Lung (tissue), 4 donors: ENCODE results near the genes HS1BP3 and GDF7.

DNA sequence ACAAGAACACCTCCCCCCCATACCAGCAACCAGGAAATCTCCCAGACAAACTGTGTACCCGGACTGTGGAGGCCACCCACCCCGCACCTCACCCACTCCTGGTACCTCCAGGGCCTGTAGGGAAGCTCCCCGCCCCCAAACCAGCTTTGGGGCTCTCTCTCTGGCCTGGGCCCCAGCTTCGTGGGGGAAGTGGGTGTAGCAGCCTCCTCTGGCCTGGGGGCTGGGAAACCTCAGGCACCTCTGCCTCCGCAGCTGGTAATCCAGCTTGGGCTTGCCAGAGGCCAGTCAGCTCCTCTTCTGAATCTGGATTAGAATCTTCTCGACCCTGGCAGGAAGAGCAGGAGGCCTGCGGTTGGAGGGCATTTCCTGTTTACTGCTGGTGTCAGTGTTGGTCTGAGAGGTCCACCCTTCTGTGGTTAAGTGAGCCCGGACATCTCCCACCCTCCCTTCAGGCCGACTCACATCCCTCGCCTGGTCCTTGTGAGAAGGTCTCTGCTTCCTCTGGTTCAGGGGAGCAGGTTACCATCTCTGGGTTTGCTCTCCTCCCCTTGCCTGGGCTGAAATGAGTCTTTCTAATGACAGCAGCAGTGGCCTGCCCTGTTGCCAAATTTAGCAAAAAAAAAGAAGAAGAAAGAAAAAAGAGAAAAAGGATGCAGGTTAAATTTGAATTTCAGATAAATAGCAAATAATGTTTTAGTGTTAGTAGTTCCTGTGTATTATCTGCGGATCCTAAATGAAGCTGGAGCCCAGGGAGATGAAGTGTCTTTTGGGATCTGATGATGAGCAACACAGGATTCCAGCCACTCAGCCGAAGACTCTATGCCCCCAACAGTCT, 22.0 kb upstream of the RHOB start:
- PRO-cap: no peak
- RAMPAGE, long total RNA: no peak
- RRBS: no CpG with 5 or more reads among the region's 12 CpGs

DNA sequence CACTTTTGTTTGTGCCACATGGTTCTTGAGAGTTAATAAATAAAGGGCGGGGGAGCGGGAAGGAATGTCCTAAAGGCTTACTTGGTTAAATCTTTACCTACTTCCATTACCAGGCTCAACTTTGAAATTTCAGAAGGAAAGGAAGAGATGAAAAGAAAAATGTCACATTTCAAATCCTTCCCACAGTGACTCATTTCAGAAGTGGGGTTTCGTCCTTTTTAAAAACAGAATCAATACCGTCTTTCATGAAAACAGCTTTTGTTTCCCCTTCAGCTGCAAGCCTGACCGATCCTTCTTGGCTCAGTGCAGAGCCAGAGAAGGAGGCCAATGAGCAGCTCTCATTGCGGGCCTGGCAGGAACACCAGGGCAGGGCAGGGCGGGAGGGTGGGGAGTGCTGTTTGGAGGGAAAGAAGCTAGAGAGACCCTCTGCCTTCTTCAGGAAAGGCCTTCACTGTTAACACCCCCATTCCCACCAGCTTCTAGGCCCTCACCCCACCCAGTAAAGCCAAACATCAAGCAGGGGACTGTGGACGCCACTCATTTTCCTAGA, 70.1 kb downstream of the RHOB start:
- PRO-cap: no peak
- RAMPAGE, long total RNA: no peak
- RRBS: no CpG with 5 or more reads among the region's 8 CpGs

DNA sequence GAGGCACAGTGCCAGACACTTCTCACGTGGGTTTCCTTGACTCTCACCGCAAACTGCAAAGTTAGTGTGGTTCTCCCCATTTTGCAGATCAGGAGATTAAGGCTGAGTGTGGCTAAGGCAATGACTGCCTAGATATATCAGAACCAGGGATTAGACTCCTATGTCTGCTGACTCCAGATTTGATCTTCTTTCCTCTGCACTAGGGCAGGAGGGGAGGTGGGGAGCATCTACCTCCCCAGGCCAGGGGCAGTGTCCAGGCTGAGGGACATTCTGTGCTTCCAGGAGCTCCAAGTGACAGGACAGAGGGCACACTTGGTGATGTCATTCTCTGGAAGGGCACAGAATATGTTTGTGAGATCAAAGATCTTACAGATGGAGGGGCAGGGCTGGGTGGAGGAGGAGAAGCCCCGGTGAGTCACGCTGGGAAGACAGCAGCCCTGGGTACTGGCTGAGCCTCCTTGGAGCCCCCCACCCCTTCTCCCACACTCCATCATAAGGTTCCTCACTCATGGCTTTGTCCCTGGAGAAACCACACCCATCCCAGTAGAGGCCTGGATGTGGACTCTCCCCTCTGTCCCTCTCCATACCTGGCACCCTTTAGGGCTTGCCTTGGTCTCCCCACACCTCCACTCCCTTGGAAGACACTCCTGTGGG, 92.4 kb downstream of the RHOB start:
- PRO-cap: no peak
- RAMPAGE, long total RNA: no peak
- RRBS: no CpG with 5 or more reads among the region's 4 CpGs

- PRO-cap: no peak
- RAMPAGE, long total RNA: no peak
- RRBS: 58% methylated on average over 2 of the region's 14 CpGs
These were observed 79.6 kb downstream of the HS1BP3 start for GRCh38 chr2:20571116-20571842.

- PRO-cap: bidirectional peak, plus-strand start at chr2:20651200, minus-strand start at chr2:20650995
- RAMPAGE, long total RNA: no peak
- RRBS: under 1% methylated on average over 16 of the region's 64 CpGs
These were observed at the start of gene HS1BP3 for GRCh38 chr2:20650843-20651433. Gene HS1BP3 (minus strand): TSS chr2:20651098.

DNA sequence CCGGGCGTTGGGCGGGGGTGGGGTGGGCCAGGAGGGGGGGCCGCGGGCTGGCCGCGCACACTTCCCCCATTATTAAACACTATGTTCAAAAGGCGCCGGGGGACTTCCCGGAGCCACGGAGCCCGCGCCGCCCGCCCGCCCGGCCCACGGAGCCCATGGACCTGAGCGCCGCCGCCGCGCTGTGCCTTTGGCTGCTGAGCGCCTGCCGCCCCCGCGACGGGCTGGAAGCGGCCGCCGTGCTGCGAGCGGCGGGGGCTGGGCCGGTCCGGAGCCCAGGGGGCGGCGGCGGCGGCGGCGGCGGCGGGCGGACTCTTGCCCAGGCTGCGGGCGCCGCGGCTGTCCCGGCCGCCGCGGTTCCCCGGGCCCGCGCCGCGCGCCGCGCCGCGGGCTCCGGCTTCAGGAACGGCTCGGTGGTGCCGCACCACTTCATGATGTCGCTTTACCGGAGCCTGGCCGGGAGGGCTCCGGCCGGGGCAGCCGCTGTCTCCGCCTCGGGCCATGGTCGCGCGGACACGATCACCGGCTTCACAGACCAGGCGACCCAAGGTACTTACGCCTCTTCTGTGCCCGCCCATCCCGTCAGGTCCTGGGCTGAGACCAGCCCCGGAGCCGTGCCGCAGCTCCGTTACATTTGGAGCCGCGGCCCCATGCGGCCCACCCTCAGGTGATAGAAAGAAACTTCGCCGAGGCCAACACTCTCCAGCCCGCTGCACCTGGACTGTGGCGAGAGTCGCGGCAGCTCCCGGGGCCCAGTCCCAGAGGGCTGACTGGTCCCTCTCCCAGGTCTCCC, at the start of gene GDF7:
TSS of gene GDF7 (plus strand) at position 60 of the 790 bp plus-strand sequence.
- PRO-cap: no peak
- RAMPAGE, long total RNA: no peak
- RRBS: 9% methylated on average over 33 of the region's 98 CpGs

DNA sequence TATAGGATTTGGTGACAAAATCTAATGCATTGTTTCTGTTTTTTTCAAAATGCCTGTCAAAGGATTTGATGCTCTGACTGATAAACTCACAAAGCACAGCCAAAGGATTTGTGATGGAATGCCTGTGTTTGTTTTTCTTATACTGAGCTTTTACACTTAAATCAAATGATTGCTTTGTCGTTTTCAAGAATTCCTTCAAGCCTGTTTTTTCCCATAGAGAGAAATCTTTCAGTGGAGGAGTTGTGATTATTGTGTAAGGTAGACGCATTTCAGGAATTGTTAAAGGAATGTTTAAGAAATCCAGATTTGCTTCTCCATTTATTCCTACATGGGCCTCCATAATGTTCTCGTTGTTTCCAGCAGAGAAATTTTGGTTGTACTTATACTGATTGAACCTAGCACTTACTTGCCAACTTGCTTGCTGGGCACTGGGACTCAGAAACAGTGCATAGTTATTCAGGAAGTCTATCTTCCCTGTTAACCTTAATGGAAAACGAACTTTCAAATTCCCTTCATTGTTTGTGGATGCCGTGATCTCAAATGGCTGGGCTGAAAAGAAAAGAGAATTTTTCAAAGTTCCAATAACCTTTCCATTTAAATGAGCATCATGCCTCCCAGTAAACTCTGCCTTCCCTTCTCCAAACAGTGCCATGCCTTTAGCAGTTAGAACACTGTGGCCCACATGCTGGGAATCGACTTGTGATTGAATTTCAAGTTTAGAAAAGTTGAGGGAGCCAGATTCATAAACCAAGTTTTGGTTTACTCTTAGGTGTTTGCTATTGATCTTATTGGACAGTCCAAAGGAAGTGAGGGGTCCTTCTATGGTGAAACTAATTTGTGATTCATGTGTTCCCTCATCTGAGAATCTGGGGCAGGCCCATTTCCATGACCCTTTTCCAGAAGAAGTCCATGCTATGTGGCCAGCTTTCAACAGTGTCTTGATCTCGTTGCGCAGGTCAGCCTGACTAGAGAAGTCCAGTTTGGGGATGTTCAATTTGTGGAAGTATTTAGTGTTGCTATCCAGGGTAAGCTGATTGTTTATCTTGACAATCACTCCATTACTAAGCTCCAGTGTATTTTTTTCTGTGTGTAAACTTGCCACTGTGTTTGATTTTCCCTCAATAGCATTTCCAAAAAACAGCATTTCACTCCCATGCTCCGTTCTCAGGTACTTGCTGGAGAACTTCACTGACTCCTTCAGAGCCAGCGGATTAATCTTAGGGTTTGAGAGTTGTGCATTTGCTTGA, 36.3 kb downstream of the APOB start:
- PRO-cap: no peak
- RAMPAGE, long total RNA: no peak
- RRBS: no CpG with 5 or more reads among the region's 10 CpGs

DNA sequence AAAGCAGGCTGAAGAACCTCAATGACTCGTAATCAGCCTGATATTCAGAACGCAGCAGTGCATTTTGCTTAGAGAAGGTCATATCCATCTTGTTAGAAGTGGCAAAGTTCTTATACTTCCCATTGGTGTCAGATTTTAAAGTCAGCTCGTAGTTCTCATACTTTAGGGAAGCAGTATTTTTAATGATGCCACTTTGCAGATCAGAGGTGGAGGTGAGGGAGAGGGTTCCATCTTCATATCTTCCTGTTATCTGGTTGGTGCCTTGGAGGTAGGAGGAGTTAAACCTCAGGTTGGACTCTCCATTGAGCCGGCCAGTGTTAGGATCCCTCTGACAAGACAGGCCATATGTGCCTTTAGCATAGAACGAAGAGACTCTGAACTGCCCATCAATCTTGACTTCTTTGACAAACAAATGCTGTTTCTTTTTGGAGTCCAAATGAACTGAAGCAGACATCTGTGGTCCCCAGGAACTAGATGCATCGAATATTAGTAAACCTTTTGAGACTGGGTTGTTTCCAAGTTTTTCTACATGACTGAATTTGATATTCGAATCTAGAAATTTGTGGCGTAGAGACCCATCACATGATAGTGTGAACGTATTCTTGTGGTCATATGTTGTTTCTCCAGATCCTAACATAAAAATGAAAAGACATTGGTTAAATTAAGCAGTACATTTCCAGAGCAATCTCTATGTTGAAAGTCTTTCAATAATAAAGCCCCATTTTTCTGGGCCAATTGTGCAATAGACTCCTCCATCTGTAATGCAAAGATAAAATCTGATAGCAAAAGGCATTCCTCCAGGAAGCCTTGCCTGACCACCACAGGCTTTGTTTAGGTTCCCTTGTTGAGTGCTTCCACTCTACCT, 31.6 kb downstream of the APOB start:
- PRO-cap: no peak
- RAMPAGE, long total RNA: no peak
- RRBS: no CpG with 5 or more reads among the region's 9 CpGs

- PRO-cap: no peak
- RAMPAGE, long total RNA: no peak
- RRBS: no CpG with 5 or more reads among the region's 9 CpGs
These were observed 8.2 kb downstream of the APOB start for GRCh38 chr2:21035366-21036458.

DNA sequence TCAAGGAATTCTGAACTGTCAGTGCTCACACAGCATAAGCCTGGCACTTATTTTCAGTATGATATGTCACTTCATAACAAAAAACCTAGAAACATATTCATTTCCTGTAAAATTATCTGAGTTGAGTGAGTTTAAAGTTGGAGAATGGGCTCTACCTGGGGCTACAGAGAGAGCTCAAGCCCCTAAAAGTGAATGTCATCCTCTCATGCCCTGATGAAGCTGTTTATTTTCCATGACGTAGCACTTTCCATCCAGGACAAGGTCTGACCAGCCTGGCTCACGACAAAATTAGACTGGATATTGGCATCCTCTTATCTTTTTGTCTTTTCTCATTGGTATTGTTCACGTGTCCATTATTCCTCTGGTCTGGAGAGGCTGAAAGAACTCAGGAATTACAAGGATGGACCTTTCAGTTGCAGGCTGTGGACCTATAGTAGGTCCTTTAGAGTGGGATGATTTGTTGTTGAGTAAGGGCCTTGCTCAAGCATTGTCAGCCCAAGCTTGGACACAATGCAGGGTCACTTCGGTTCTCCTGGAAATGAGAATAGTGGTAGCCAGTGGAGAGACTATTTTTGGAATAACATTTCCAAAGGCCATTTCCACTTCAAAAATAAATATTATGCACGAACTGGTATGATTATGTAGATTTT, 24.4 kb upstream of the TDRD15 start:
- PRO-cap: no peak
- RAMPAGE, long total RNA: no peak
- RRBS: no CpG with 5 or more reads among the region's 5 CpGs

- PRO-cap: no peak
- RAMPAGE, long total RNA: no peak
- RRBS: no CpG with 5 or more reads among the region's 12 CpGs
These were observed 145.0 kb downstream of the TDRD15 start for GRCh38 chr2:21268481-21269411.

- PRO-cap: no peak
- RAMPAGE, long total RNA: no peak
- RRBS: no CpG with 5 or more reads among the region's 2 CpGs
These were observed 272.5 kb downstream of the TDRD15 start for GRCh38 chr2:21396169-21396802.

DNA sequence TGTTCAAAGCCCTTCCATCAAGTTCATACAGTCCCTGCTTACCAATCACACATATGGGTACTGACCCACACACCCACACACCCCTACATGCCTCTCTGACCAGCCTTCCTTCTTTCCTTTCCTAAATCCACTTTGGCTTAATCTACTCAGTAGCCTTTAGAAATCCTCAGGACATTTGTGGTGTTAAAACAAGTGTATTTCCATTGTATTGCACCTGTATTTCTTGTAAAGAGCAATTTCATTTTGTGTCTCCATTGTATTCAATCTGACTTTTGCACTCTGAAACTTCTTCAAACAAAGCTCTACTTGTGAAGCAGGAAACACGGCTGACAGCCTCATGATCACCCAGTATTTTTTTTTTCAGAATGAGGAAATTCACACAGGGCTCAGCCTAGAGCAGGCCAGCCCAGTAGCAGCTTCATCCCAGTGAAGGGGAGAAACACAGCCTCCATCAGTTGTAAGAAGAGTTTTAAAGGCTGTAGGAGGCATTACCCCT, 176.0 kb upstream of the KLHL29 start:
- PRO-cap: no peak
- RAMPAGE, long total RNA: no peak
- RRBS: no CpG with 5 or more reads among the region's 1 CpG

GRCh38 chr2:23385733-23386330, 853 bp downstream of the KLHL29 start:
- PRO-cap: no peak
- RAMPAGE, long total RNA: no peak
- RRBS: 3% methylated on average over 17 of the region's 65 CpGs

- PRO-cap: no peak
- RAMPAGE, long total RNA: no peak
- RRBS: 3% methylated on average over 20 of the region's 101 CpGs
These were observed 1.8 kb downstream of the KLHL29 start for GRCh38 chr2:23386331-23387626.

DNA sequence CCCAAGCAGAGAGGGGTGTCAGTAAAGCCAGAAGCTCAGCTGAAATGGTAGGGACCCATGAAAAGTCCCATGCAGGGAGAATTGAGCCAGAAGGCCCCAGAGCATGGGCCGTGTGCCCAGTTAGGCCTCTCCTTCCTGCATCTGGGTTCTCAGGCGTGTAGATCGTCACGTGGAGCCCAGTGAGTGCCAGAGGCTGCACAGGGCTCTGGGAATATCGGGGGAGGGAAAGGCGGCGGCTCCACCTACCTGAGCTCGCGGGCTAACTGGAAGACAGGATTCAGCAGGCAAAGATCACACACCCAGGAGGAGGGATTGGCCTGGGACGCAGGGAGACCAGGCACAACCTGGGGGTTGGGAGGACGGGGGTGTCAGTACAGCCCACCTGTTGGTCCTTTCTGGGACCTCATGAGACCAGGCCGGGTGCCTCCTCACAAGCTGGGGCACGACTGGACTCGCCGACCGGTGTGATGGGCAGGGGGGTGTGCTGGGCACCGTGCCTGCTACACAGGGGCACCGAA, 256.9 kb downstream of the ATAD2B start:
- PRO-cap: no peak
- RAMPAGE, long total RNA: no peak
- RRBS: 81% methylated on average over 5 of the region's 18 CpGs

- PRO-cap: no peak
- RAMPAGE, long total RNA: no peak
- RRBS: no CpG with 5 or more reads among the region's 6 CpGs
These were observed 193.7 kb downstream of the ATAD2B start for GRCh38 chr2:23732881-23733904.

DNA sequence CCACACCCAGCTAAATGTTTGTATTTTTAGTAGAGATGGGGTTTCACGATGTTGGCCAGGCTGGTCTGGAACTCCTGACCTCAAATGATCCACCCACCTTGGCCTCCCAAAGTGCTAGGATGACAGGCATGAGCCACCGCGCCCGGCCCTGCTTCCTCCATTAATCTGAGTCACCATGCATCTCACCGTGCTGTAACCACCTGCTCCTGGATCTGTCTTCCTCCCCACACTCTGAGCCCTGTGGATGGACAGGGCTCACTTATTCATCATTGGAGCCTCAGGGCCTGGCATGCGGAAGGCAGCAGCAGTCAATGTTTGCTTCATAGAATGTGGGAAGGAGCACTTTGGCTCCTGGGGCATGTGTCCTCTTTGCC, 11.2 kb downstream of the MFSD2B start:
- PRO-cap: no peak
- RAMPAGE, long total RNA: no peak
- RRBS: no CpG with 5 or more reads among the region's 6 CpGs

GRCh38 chr2:24075852-24076177, 311 bp downstream of the SF3B6 start:
- PRO-cap: no peak
- RAMPAGE, long total RNA: no peak
- RRBS: no CpG with 5 or more reads among the region's 11 CpGs

GRCh38 chr2:24097552-24098317, 13.1 kb upstream of the TP53I3 start:
- PRO-cap: no peak
- RAMPAGE, long total RNA: no peak
- RRBS: no CpG with 5 or more reads among the region's 6 CpGs